Monocyte (primary cell): Measurements from ENCODE around the genes SLC23A1 and STING1.

DNA sequence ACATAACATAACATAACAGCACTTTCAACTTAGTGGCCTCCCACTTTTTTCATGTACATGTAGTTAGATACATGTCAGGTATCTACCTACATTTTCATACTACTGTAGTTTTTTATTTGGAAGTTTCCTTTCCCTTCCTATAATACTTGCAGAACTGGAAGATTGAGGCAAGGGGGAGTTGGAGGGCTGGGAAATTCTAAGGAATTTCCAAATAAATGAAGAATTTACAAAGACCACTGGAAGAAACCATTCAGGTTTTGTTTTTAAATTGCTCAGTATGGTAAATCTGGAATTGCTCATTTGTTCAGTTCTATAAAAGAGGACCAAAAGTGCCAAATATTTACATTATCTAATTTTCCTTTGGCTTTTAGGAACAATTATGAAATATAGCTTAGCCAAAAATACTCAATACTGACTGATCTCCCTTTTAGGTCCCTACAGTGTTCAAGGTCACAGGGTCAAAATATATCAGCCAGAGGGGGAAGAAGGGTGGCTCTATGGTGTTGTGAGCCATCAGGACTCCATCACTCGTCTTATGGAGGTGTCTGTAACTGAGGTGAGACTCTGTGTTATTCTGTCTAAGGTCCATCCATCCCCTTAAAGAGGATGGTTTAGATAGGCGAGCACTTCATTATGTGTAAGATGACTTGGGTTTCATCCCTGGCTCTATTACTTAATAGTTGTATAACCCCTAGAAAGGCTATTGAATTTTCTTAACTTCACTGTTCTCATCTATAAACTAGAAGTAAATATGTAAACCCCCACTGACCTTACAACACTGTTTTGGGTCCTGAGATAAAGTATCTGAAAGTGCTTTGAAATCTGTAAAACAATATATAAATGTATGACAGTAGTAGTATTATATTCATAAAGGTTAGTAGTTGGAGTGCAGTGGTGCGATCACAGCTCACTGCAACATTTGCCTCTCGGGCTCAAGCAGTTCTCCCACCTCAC lies 26.9 kb downstream of the KDM3B start:
- PRO-cap, 2 experiments, result no peak in any of the 2 experiments

GRCh38 chr5:138391587-138392493 lies 39.4 kb downstream of the KDM3B start:
- PRO-cap, 2 experiments, result no peak in any of the 2 experiments

- PRO-cap, 2 experiments, result no peak in any of the 2 experiments
These were observed 946 bp downstream of the REEP2 start for GRCh38 chr5:138439335-138440671.

GRCh38 chr5:138471999-138472432 lies 6.7 kb downstream of the EGR1 start:
- PRO-cap, 2 experiments, result peak in 2 of 2 experiments; most common plus-strand start chr5:138472250 (in 1)

GRCh38 chr5:138490412-138491367 lies 25.4 kb downstream of the EGR1 start:
- PRO-cap, 2 experiments, result no peak in any of the 2 experiments

DNA sequence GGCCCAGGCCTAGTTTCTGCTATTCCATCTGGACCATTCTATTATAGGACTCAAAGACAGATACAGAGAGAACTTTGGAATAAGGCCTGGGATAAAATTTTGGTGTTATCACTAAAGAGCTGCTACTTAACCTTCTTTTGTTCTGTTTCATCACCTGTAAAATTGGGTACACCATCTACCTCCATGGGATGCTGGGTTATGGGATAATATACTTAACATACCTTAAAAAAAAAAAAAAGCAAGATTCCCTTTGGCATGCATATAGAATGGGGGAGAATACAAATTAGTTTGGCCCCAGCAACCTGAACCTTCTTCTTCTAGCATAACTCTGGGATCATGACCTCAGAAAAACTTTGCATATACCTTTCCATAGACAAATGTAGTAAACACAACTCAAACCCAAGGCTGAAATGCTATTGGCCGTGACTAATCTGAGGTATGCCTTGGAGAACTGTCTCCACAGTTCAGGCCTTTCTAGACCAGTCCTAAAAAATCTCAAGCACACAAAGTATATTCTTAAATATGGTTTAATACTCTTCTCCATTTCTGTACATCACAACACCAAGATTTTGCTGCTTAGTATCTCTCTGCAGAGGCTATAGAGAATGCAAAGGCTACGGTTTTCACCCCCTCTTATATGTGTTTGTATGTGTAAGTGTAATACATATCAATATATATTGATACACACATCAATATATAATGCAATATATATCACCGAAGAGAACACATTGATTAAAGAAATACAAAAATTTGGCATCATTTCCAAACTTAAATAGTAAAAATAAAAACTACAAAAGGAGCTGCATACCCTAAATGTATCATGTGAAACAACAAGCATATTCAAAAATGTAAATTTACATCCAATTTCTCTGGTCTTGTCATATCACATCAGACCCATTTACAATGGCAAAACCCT lies 37.2 kb downstream of the ETF1 start:
- PRO-cap, 2 experiments, result peak in 2 of 2 experiments; most common minus-strand start position 327 of the sequence (in 1)

DNA sequence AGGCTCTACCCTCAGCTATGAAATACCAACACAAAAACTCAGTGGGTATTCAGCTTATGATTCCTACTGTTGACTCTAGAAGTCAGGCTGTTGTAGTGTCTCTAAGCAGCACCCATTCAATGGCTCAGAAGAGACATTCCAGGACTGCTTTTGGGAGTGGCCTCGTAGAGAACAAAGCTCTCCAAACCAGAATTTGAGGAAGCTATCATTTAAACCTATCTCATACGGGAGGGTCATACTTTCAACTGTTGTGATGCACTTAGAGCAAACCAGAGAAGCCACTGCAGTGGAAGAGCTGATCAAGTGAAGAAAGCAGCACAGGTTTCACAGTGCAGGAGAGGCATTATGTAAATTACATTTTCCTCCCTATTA lies 34.0 kb downstream of the ETF1 start:
- PRO-cap, 2 experiments, result no peak in any of the 2 experiments

- PRO-cap, 2 experiments, result peak in 2 of 2 experiments; most common minus-strand start chr5:138628574 (in 2)
These were observed 53.2 kb upstream of the HSPA9 start for GRCh38 chr5:138628512-138628778.

GRCh38 chr5:138654392-138654942 lies 79.3 kb upstream of the HSPA9 start:
- PRO-cap, 2 experiments, result no peak in any of the 2 experiments

DNA sequence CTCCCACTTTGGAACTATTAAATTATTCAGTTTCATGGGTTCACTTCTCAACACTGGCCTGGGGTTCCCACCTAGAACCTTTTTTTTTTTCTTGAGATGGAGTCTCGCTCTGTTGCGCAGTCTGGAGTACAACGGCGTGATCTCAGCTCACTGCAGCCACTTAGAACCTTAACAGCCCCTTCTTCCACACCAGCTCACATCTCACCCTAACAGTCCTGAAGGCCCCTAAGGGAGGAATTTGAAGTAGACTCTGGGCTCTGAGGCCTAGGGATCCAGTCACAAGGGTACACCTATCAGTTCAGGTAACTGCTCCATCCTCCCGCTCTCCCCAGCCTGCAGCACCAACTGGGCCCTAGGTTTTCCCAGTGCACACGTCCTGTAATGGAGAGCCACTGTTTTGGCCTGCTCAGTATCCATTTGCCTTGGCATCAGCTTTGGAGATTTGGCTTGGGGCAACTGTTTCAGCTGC lies 86.5 kb upstream of the CTNNA1 start:
- PRO-cap, 2 experiments, result no peak in any of the 2 experiments

DNA sequence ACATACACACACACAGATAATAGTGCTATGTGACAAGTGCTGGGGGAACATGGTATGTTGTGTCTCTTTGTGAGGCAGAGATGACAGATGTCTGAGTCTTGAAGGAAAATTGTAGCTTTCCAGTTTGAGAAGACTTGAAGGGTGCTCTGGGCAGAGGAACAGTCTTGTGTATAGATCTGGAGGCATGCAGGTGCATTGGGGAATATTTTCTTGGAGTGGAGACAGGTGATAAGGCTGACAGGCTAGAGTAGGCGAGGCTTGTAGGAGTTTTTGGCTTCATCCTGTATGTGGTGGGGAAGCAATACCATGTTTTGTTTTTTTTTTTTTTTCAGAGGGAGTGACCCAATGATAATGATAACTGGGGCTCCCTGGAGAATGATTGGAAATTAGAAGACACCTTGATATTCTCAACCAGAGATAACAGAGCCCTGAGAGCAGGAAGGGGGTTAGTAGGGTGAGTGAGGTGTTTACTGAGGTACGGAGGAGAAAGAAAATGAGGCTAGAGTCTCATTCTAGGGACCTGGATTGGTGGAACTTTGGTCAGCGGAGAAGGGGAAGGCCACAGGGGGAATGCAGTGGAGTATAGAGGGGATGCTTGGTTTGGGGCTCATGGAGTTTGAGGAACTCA lies 13.0 kb downstream of the CTNNA1 start:
- PRO-cap, 2 experiments, result no peak in any of the 2 experiments

DNA sequence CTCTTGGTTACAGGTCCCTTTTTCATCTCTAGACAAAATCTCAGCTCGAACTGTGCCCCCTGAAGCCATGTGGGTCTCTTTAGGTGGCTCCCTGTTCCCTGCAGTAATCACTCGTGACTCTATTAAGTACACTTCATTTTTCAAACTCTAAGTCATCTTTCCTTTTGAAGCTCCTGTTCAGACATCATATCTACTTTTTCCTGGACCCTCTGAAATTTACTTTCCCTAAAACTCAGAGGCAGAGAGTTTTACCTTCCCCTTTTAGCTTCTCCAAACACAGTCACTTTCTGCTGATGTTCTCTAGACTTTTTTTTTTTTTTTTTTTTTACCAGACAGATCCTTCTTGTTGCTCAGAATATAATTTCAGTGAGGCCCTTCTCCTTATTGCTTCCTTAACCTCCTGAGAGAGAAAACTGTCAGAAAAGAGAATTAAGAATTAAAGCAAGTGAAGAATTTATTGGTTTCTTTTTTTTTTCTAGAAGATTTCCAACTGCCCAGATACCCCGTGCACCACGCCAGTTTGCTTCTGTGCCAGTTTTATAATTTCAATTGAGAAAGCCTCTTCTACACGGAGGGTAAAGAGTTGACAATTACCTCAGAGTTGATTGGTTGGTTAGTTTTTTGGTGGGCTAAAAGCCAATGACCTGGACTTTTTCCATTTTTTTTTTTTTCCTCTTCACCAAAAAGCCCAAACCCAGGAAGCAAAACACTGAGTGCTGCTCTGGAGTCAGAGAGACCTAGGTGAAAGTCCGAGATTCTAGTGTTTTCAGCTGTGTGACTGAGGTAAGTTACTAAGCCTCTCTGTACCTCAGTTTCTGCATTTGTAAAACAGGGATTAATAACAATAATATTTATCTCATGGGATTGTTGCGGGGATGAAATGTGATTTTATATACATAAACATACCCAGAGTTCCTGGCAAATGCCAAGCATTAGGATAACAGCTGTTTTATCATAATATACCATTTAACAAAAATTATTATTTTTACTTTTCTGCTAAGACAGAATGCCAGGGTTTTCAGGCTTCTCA lies 86.8 kb upstream of the LRRTM2 start:
- PRO-cap, 2 experiments, result no peak in any of the 2 experiments

GRCh38 chr5:139276969-139277776 lies 16.4 kb upstream of the MATR3 start:
- PRO-cap, 2 experiments, result no peak in any of the 2 experiments

- PRO-cap, 2 experiments, result no peak in any of the 2 experiments
These were observed 19.3 kb downstream of the MATR3 start for GRCh38 chr5:139312891-139313242.

- PRO-cap, 2 experiments, result no peak in any of the 2 experiments
These were observed at the start of gene SLC23A1 for GRCh38 chr5:139383215-139383690. Gene SLC23A1, minus strand, starts transcription at chr5:139383297.

GRCh38 chr5:139443502-139444596 lies 4.5 kb upstream of the DNAJC18 start:
- PRO-cap, 2 experiments, result no peak in any of the 2 experiments

DNA sequence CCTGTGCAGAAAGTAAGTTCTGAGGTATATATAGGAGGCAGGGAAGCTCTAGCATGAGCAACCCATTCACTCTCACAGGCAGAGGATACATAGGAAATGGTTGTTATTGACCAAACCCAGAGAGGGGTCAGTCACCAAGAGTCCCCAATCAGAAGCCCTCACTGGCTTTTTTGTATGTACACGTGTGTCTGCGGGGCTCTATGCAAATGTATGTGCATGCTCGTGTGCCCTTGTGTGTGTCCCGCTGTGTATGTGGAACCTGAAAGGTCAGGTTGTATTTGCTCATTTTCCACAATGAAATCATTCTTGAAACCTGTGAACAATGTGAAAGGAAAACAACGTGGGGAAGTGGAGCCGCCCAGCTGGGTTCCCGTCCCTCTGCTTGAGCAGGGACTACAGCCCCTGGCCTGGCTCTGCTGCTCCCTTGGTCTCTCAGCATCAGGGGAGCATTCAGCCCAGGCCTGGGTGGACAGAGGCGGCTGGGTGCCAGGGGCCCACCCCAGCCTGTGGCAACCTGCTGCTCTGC lies 3.2 kb downstream of the ECSCR start:
- PRO-cap, 2 experiments, result no peak in any of the 2 experiments

GRCh38 chr5:139482004-139483145 lies at the start of gene STING1:
Gene STING1, minus strand, starts transcription at chr5:139482758.
- PRO-cap, 2 experiments, result peak in 1 of 2 experiments; most common plus-strand start chr5:139482447 (in 1); most common minus-strand start chr5:139482310 (in 1)

GRCh38 chr5:139550211-139550840 lies 10.8 kb upstream of the UBE2D2 start:
- PRO-cap, 2 experiments, result no peak in any of the 2 experiments

DNA sequence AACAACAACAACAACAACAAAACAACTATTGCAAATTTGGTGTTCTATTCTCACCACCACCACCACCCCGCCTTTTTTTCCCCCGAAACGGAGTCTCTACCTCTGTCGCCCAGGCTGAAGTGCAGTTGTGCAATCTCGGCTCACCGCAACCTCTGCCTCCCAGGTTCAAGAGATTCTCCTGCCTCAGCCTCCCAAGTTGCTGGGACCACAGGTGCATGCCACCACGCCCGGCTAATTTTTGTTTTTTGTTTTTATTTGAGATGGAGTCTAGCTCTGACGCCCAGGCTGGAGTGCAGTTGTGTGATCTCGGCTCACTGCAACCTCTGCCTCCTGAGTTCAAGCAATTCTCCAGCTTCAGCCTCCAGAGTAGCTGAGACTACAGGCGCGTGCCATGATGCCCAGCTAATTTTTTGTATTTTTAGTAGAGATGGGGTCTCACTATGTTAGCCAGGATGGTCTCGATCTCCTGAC lies 9.2 kb downstream of the UBE2D2 start:
- PRO-cap, 2 experiments, result no peak in any of the 2 experiments